ENCODE results near the gene GPAM.

- PRO-cap, 3 experiments: peak in 3 of 3 experiments; most common plus-strand start chr10:112183818 (in 3); most common minus-strand start chr10:112183748 (in 3)
- RAMPAGE, long total RNA, 4 experiments: no peak in any of the 4 experiments
- RRBS: 1% methylated on average over 14 of the region's 43 CpGs
Measured at GRCh38 chr10:112183456-112184309, at the start of gene GPAM. TSS of gene GPAM (minus strand) at chr10:112183765.

GRCh38 chr10:112214446-112215069 lies 31.0 kb upstream of the GPAM start:
- PRO-cap, 3 experiments: peak in 3 of 3 experiments; most common plus-strand start chr10:112214814 (in 1); most common minus-strand start chr10:112214688 (in 2)
- RAMPAGE, long total RNA, 4 experiments: no peak in any of the 4 experiments
- RRBS: no CpG with 5 or more reads among the region's 7 CpGs

DNA sequence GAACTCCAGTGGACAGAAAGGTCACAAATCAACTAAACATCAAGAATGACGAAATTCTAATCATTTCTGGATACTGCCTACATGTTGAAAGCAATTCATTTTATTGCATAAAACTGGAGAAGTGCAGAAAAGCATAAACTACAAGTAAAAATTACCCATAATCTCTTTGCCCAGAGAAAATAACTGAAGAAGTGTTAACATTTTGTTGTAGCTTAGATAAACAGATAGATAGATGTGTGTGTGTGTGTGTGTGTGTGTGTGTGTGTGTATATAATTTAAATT lies 17.2 kb upstream of the TECTB start:
- PRO-cap, 3 experiments: peak in 1 of 3 experiments; most common plus-strand start position 99 of the sequence (in 1)
- RAMPAGE, long total RNA, 4 experiments: no peak in any of the 4 experiments
- RRBS: no CpG with 5 or more reads among the region's 1 CpG

GRCh38 chr10:112280233-112280653 lies 3.0 kb upstream of the TECTB start:
- PRO-cap, 3 experiments: no peak in any of the 3 experiments
- RAMPAGE, long total RNA, 4 experiments: no peak in any of the 4 experiments
- RRBS: no CpG with 5 or more reads among the region's 1 CpG

- PRO-cap, 3 experiments: no peak in any of the 3 experiments
- RAMPAGE, long total RNA, 4 experiments: no peak in any of the 4 experiments
- RRBS: no CpG with 5 or more reads among the region's 10 CpGs
Measured at GRCh38 chr10:112413112-112413518, 33.6 kb downstream of the ZDHHC6 start.

GRCh38 chr10:112839792-112840479 lies 110.1 kb upstream of the TCF7L2 start:
- PRO-cap, 3 experiments: no peak in any of the 3 experiments
- RAMPAGE, long total RNA, 4 experiments: no peak in any of the 4 experiments
- RRBS: no CpG with 5 or more reads among the region's 4 CpGs

DNA sequence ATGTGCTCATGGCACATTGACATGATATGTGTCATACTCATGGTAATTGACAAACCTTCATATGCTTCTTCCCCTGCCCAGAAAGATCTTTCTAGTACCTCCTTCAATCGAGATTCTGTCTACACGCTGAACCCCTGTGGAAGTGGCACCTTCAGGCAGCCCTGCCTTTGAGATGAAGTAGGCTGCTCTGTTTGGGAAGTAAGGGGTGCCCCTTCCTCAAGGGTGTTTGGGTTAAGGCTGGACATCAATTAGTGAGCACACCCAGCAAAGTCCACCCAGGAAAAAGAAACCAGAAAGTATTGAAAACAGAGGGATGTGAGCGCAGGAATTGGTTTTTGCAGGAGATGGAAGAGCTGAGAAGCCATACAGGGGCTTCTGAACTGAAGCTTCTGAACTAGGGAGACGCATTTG lies 98.7 kb upstream of the TCF7L2 start:
- PRO-cap, 3 experiments: no peak in any of the 3 experiments
- RAMPAGE, long total RNA, 4 experiments: no peak in any of the 4 experiments
- RRBS: no CpG with 5 or more reads among the region's 4 CpGs

DNA sequence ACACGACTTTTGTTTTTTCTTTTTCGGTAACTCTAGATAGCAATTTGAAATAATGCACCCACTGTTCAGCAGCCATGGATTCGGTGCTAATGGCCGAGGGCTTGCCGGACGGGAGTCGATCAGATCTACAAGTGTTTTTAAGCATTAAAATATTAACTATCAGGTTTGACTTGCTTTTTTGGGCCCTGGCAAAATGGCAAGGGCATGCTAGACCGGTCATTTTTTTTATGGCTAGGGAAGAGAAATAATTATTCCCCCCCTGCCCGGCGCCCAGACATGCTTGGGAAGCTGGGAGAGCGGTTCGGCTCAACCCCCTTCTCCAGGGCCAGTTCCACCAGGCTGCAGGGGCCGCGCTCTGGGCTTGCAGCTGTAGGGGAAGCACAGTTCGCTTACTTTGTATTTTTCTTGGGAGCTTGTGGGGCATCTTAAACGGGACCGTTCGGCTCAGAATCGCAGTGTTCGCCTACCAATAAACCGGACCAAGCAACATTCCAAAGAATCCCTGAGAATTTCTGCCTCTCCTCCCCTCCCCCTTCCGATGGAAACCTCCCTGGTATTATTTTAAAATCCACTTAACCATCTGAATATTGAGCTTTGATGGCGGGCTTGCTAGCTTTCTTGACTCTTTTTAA lies 3.1 kb downstream of the TCF7L2 start:
- PRO-cap, 3 experiments: no peak in any of the 3 experiments
- RAMPAGE, long total RNA, 4 experiments: no peak in any of the 4 experiments
- RRBS: 3% methylated on average over 4 of the region's 23 CpGs

DNA sequence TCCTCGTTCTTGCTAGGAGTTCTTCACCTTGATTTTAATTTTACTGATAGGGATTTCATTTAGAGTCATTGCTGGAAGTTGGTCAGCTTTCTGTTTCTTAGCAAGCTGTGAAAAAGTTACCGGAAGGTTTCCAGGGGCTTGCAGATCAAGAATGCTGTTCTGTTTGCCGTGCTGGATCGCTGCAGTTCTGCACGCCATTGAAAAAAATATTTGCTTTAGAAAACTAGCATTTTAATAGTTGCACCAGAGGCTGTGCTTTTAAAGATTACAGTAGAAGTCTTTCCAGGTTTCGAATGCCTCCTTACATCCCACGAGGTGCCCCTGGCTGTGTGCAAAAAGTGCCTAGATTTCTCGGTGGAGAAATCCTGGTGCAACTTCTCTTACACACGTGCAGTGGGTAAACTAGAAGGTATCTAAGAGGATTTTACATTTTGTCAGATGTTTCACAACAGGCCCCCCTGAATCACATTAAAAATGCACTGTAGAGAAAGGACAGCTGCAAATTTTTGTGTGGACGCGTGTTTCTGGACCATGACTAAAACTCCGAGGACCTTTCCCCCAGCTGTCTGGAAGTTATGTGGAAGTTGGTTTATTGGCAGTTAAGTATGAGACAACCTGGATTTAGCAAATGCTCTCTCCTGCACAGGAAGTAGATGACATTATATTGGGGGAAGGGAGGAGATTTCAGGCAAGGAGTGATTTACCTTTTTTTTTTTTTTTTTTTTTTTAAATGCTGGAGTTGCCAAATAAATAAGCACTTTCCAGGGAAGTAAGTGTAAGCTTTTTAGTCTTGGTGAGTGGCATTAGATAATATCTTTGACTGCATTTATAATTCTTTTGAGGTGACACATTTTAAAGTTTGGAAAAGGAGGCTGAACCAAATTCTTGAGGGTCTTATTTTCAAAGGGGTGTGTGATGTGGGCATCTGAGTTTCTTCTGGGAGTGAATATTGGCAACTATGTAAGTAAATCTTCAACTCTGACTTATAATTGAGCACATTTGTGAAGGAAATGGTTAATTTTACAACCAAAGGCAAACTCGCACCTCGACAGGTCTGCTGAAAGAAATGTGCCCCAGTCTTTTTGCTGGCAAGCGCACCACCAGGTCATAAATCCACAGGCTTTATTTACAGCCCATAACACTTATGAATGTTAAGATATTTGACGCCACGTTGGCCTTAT lies 6.0 kb downstream of the TCF7L2 start:
- PRO-cap, 3 experiments: no peak in any of the 3 experiments
- RAMPAGE, long total RNA, 4 experiments: no peak in any of the 4 experiments
- RRBS: no CpG with 5 or more reads among the region's 17 CpGs

GRCh38 chr10:113005329-113006143 lies 55.5 kb downstream of the TCF7L2 start:
- PRO-cap, 3 experiments: no peak in any of the 3 experiments
- RAMPAGE, long total RNA, 4 experiments: no peak in any of the 4 experiments
- RRBS: no CpG with 5 or more reads among the region's 8 CpGs

DNA sequence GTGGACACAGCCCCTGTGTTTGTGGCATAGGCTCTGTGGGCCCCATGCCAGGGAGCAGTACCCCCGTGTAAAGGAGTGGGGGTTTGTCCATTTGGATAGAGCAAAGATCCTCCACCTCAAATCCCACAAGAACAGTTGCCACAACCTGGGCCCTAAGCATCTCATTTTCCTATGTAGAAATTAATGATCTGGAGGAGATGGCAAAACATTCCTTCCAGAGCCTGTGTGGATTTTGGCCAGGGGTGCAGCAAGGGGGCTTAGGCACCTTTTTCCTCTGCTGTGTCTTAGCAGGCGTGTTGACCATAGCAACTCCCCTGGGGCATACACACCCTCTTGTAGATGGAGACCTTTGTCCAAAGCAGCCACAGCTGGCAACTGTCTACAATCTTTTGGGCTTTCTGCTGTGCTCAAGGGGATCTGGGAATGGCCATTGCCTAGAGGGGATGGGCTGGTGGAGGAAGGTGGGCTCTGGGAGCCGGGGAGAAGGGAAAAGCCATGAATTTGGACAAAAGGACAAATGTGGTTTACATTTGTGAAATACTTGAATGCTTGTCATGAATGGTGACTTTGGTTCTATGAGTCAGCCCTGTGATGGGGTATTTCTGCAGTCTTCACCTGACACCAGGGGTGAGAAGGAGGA lies 92.1 kb downstream of the TCF7L2 start:
- PRO-cap, 3 experiments: no peak in any of the 3 experiments
- RAMPAGE, long total RNA, 4 experiments: no peak in any of the 4 experiments
- RRBS: no CpG with 5 or more reads among the region's 3 CpGs

DNA sequence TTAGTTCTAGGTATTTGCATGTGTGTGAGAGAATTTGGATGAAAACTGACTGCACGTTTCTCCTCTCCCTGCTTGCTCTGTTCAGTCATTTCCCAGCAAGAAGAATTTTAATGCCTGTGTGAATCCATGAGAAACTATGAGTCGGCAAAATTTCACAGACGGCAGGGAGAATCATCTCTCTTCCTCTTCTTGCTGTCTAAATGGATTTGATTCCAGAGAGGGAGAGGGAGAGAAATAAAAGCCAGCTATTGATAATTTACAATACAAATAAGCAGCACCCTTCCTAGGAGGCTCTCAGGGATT lies 183.5 kb downstream of the TCF7L2 start:
- PRO-cap, 3 experiments: no peak in any of the 3 experiments
- RAMPAGE, long total RNA, 4 experiments: no peak in any of the 4 experiments
- RRBS: no CpG with 5 or more reads among the region's 3 CpGs

- PRO-cap, 3 experiments: peak in 1 of 3 experiments; most common plus-strand start chr10:113154016 (in 1); most common minus-strand start chr10:113153859 (in 1)
- RAMPAGE, long total RNA, 4 experiments: no peak in any of the 4 experiments
- RRBS: no CpG with 5 or more reads among the region's 20 CpGs
Measured at GRCh38 chr10:113153386-113154275, 203.6 kb downstream of the TCF7L2 start.

DNA sequence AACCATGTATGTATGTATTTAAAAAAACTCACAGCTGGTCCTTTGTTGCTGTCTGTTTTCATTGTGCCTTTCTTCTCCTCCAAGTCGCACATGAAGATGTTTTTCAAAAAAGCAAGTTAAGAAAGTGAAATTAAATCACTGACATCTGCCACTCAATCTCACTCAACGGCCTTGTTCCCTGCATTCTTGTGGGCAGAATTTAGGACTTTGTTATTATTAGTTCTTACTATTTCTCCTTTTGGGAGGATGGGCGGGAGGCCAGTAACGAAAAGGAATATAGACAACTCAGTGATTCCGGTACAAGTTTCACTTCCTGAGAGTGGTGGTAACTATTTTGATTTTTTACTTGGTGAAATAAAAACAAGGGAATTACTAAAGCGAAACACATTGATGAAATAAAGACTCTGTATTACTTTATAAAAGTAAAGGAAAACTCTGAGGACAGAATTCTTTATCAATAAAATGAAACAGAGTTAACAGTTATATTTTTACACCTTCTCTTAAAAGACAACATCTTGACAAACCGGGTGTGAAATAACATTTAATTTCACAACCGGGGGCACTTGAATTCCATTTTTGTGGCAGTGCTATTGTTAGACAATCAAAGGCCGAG lies 231.8 kb upstream of the HABP2 start:
- PRO-cap, 3 experiments: no peak in any of the 3 experiments
- RAMPAGE, long total RNA, 4 experiments: no peak in any of the 4 experiments
- RRBS: no CpG with 5 or more reads among the region's 9 CpGs

DNA sequence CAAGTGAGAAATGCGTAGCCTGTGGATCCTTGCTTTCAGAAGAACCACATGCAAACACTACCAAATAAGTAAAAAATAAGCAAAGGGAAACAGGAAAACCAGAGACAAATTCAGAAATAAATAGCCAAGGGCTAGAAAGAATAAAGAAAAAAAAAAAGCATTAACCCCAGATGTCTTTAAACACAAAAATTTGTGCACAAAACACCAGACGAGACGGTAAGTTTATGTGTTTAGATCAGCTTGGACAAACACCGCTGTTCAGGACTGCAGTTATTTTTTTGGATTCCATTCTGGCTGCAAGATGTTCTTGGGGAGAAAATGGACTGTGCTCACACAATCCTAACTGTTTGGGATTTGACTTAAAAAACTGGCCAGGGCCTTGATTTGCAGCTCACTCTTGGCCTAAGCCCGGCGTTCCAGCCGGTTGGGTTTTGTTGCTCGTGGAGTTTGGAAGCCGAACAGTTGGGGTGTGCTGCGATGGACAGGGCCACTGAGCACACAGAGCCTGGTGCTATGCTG lies 168.0 kb upstream of the HABP2 start:
- PRO-cap, 3 experiments: no peak in any of the 3 experiments
- RAMPAGE, long total RNA, 4 experiments: no peak in any of the 4 experiments
- RRBS: no CpG with 5 or more reads among the region's 10 CpGs

GRCh38 chr10:113592871-113593623 lies 40.2 kb downstream of the HABP2 start:
- PRO-cap, 3 experiments: no peak in any of the 3 experiments
- RAMPAGE, long total RNA, 4 experiments: no peak in any of the 4 experiments
- RRBS: no CpG with 5 or more reads among the region's 17 CpGs

DNA sequence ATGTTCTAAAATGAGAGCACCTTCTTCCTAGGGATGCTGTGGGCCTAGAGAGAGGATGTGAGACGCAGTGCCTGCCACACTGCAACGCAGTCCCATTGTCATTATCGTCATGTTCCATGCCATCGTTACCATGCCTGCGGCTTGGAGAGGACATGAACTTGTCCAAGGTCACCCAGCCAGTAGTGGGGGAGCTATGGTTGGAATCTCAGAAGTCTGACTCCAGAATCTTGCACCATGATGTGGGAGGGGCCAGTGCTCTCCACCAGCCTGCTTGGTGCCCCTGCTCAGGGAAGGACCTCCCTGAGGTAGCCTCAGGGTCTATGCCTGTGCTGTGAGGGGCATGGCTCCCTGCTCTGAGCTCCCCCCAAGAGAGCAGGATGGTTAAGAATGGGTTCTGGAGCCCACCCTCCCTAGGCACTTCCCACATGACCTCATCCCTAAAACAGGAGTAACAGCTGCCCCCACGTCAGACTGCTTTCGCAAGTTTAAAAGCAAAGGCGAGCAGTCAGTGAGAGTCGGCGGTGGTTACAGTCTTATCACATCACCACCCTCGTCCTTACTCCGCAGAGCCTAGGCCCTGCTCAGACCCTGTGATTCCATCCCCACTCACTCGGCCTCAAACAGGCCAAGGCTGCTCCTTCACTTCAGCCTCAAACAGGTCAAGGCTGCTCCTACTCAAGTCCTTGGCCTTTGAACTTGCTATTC lies 50.4 kb downstream of the HABP2 start:
- PRO-cap, 3 experiments: no peak in any of the 3 experiments
- RAMPAGE, long total RNA, 4 experiments: no peak in any of the 4 experiments
- RRBS: no CpG with 5 or more reads among the region's 13 CpGs

GRCh38 chr10:113665887-113666570 lies 2.2 kb upstream of the NRAP start:
- PRO-cap, 3 experiments: no peak in any of the 3 experiments
- RAMPAGE, long total RNA, 4 experiments: no peak in any of the 4 experiments
- RRBS: no CpG with 5 or more reads among the region's 6 CpGs

DNA sequence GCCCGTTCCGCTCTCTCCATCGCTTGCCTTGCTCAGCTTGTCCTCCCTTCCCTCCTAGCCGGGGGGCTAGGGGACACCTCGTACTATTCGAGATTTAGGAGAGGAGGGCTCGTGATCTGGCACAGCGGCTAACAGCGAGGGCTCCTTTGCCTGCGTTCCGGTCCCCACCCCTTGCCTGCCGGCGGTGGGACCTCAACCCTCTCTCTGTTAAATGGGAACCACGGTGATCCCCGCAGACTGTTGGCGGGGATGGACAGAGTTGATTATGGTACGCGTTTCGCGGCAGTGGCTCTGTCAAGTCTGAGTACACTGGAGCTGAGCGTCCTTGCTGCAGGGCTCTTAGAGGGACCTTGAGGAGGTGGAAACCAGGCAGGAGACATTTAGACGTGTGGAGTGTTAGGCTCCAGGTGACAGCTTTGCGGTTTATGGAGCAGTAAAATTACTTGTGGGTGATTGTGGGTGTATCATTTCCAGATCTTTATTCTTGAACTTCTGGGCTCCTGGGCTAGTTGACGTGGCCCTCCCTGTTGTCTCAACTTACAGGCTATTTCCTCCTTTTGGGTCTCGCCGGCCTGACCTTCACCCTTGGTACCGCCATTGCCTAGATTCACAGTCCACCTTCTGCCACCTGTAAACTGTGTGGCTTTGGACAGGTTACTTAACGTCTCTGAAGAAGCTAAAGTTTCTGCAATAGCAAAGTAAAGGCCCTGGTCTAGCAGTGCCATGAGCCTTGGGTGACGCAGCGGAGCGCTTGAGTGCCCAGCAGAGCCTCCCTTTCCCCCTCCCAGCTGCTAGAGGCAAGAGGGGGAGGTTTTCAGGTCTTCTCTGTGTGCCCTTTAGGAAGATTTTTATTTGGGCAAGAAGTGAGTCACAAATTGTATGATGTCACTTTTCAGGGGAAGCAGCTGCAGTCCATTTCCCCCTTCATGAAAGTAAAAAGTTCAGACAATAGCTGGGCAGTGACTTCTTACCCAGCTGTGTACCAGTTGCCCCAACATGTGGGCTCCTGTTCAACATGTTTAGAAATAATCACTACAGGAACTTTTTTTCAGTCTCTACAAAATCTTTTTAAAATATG lies 783 bp downstream of the CASP7 start:
- PRO-cap, 3 experiments: peak in 2 of 3 experiments; most common plus-strand start position 86 of the sequence (in 2); most common minus-strand start position 56 of the sequence (in 2)
- RAMPAGE, long total RNA, 4 experiments: no peak in any of the 4 experiments
- RRBS: 1% methylated on average over 7 of the region's 31 CpGs

DNA sequence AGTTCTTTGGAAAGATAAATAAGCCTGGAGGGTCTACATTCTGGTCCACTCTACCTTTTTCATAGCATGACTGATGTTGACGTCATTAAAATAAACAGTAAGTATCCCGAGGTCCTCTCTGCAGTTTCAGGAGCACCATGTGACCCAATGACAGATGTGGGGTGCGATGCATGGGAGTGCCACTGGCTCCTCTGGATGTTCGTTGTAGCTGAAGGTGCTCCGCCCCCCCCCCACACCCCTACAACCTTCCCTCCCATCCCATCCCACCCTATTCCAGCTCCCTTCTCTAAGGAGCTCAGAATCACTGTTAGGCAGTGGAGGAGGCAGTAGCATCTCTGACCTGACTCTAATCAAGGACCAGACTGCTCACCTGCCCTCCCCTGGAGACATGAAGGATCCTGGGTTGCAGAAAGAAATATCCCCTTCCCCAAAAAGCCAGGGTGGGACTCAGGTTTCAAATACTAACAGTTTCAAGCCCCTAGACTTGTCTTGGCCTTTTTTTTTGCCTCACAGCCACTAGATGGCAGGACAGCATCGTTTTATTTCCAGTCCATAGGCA lies 25.1 kb downstream of the CASP7 start:
- PRO-cap, 3 experiments: no peak in any of the 3 experiments
- RAMPAGE, long total RNA, 4 experiments: no peak in any of the 4 experiments
- RRBS: no CpG with 5 or more reads among the region's 6 CpGs

Measured in adrenal gland (tissue), 7 donors.